MCF 10A (cell line): ENCODE data around the gene MGAT5B.

DNA sequence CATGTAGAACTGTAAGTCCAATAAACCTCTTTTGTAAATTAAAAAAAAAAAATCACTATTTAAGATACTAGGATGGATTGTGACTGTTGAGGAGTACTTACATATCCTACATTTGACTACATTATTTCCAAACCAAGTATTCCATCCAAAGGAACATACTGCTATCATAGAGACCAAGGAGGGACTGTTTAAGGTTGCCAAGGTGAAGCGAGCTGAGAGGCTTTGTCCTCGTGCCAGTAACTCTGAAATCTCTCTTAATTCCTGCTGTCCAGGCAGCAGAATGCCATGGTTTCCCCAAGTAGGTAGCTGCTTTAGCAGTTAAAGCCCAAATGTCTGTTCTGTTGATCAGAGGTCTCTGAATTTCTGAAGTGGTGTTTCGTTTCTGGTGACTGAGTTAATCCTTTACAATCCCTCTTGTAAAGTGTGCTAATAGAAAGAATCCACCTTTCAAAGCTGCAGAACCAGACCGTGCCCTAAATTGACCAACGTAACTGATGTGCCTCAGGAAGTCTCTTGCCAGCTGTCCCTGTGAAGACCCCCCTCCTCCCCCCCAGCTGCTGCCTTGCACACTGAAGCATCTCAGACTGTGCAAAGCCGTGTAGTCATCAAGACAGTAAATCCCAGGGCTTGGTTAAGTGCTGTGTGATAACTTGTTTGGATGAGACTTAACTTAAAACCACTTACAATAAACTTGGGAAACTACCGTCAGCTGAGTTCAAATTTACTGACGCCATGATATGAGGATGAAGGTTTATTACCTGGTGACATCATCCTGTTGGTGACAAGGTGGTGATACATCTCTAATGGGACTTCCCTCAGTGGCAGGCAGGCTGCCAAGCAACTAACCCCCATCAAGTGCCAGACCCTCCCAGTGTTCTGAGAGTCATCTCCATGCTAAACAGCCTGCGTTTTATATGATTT lies 20.8 kb downstream of the ST6GALNAC2 start:
- PRO-cap, result no peak
- RRBS, result no CpG with 5 or more reads among the region's 9 CpGs

DNA sequence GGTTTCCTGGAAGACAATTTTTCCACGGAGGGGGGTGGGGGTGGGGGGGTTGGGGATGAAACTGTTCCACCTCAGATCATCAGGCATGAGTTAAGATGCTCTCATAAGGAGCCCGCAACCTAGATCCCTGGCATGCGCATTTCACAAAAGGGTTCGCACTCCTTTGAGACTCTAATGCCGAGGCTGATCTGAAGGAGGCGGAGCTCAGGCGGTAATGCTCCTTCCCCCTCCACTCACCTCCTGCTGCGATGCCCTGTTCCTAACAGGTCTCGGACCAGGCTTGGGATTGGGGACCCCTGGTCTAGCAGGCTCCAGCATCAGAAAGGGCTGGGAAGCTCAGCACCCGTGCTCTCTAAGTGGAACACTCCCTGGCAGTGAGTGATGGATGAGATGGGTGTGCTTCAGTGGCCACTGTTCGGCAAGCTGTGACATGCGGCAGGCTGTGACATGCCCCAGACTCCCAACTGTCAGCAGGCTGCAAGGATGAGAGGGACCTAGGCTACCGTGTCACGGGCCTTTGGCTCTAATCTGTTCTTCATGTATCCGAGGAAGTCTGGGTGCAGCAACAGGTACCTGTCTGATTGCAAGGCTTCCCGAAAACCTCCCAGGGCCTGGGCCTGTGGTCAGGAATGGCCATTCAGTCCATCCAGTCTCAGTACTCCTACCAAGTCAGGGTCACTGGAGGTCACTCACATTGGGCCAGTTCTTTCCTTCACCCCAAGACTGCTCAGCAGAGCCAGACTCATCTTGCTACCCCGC lies 1.2 kb upstream of the ST6GALNAC2 start:
- PRO-cap, result no peak
- RRBS, result no CpG with 5 or more reads among the region's 17 CpGs

DNA sequence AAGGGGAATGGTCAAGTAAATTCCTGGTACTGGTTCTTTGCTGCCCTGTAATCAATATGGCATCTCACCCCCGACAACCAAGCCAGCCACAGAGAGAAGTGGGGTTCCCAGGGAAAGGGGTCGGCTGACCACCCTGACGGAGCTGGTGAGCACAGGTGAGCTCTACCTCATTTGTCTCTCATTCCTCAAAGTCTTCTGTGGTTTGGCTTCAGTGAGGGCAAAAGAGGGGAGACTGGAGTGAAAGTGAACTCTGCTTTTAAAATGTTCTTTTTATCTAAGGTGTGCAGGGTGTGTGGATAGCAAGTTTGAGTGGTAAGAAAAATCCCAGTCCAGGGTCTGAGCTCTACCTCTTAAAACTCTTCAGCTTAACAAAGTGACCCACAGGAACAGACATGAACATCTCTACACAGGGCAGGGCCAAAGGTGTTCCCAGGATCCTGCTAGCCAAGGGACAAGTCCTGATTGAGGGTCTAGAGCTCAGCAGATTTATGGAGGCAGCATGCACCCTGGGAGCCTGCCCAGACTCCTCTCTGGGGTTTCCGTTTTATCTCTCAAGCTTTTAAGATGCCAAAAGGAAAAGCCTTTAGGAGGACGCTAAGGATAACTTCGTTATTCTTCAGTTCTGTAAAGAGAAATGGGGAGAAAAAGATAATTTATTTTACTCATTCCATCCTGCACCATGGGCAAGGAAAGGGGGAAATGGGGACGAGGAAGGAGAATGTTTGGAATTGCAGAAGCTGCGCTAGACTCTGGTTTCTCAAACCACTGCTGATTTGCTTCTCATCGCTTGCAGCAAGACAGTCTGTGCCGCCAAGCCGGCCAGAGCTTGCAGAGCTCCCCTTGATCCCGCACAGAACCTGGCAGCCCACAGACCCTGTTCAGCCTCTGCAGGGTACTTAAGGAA lies 30.3 kb downstream of the MXRA7 start:
- PRO-cap, result no peak
- RRBS, result no CpG with 5 or more reads among the region's 12 CpGs

- PRO-cap, result no peak
- RRBS, result no CpG with 5 or more reads among the region's 9 CpGs
Observed at GRCh38 chr17:76701647-76702034, 9.1 kb downstream of the MXRA7 start.

- PRO-cap, result bidirectional peak, plus-strand start at chr17:76727243, minus-strand start at chr17:76727210
- RRBS, result under 1% methylated on average over 5 of the region's 23 CpGs
Observed at GRCh38 chr17:76727141-76727607, 535 bp downstream of the METTL23 start.

- PRO-cap, result no peak
- RRBS, result 1% methylated on average over 33 of the region's 107 CpGs
Observed at GRCh38 chr17:76867988-76868798, at the start of gene MGAT5B. Gene MGAT5B, plus strand, starts transcription at chr17:76868404.

DNA sequence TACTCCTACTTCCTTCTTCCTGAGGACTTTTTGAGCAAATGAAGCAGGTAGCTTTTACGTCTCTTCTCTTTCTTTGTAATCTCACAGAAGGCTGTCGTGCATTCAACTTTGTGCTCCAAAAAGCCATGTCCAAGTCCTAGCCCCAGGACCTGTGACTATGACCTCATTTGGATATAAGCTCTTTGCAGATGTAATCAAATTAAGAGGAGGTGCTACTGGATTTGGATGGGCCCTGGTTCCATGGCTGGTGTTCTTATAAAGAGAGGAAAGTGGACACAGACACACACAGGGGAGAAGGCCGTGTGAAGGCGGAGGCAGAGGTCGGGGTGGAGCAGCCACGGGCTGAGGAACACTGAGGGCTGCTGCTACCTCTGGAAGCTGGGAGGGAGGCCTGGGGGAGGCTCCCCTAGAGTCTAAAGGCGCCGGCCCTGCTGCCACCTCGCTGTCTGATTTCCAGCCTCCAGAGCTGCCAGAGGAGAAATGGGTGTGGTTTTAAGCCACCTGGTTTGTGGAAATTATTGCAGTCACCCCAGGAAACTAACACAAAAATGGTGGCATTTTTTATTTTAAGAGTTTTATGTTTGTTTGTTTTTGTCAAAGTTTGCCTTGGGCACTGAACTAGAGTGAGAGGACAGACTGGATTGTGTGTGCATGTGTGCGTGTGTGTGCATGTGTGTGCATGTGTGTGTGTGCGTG lies 32.2 kb downstream of the MGAT5B start:
- PRO-cap, result no peak
- RRBS, result no CpG with 5 or more reads among the region's 11 CpGs

DNA sequence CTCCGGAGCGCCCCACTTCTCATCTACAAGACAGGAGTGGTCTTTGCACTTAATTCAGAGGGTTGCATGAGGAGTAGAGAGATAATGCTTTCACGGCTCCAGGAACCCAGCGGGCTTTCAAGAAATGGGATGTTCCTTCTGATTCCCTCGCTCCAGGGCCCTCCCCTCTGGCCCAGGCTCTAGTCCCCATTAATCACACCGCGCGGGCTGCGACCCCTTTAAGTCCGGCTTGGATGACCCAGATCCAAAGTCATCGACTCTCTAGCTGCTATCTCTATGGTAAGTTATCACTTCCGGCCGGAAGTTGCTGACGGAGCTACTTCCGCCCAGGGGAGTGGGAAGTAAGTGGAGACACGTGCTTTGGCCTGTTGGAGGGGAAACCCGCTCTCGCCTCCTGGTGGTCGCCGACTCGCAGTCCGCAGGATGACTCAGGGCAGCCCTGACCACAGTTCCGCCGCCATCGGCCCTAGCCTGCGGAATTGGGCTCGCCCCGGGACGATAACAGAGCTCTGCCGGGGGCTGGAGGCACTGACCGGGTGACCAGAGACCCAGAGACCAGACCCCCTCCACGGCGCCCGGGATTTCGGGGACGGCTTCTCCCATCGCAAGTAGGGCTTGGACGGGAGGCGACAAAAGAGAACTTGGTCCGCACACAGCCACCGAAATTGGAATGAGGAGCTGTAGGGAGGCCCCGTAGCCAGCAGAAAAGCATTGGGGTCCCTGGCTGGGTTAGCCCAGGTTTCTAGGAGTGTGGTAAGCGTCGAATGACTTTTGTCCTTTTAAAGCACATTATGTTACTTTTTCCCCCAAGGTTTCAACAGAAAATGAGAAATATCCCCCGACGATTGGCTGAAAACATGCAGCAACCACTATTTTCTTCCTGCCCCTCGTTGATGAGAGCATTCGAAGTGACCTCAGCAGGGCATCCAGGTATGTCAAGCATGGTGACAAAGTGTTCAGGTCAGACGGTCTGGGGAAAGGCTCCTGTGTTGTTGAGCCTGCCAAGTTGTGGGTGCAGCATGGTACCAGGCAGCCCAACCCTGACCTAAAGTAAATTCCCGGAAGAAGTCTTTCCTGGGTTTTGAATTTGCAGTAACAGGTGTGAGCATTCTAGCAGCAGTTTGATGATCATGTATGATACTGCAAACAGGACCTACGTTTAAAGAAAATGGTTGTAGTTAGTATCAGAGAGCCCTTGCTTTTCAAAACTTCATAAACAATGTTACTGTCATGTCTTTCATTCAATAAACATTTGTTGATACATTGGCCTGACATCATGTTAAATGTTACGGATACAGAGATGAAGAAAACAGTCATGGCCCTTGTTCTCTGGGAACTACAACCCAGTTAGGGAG lies 52.0 kb upstream of the SEC14L1 start:
- PRO-cap, result bidirectional peak, plus-strand start at position 319 of the sequence, minus-strand start at position 278 of the sequence; bidirectional peak, plus-strand start at position 1,072 of the sequence, minus-strand start at position 1,052 of the sequence
- RRBS, result 5% methylated on average over 4 of the region's 52 CpGs

- PRO-cap, result no peak
- RRBS, result no CpG with 5 or more reads among the region's 4 CpGs
Observed at GRCh38 chr17:77137624-77138324, 3.0 kb upstream of the SEC14L1 start.

GRCh38 chr17:77162959-77163579 lies 22.3 kb downstream of the SEC14L1 start:
- PRO-cap, result no peak
- RRBS, result no CpG with 5 or more reads among the region's 11 CpGs

- PRO-cap, result no peak
- RRBS, result no CpG with 5 or more reads among the region's 3 CpGs
Observed at GRCh38 chr17:77169616-77170110, 28.9 kb downstream of the SEC14L1 start.

GRCh38 chr17:77175541-77175866 lies 34.7 kb downstream of the SEC14L1 start:
- PRO-cap, result no peak
- RRBS, result no CpG with 5 or more reads among the region's 3 CpGs

- PRO-cap, result no peak
- RRBS, result no CpG with 5 or more reads among the region's 14 CpGs
Observed at GRCh38 chr17:77210101-77210797, 69.5 kb downstream of the SEC14L1 start.

DNA sequence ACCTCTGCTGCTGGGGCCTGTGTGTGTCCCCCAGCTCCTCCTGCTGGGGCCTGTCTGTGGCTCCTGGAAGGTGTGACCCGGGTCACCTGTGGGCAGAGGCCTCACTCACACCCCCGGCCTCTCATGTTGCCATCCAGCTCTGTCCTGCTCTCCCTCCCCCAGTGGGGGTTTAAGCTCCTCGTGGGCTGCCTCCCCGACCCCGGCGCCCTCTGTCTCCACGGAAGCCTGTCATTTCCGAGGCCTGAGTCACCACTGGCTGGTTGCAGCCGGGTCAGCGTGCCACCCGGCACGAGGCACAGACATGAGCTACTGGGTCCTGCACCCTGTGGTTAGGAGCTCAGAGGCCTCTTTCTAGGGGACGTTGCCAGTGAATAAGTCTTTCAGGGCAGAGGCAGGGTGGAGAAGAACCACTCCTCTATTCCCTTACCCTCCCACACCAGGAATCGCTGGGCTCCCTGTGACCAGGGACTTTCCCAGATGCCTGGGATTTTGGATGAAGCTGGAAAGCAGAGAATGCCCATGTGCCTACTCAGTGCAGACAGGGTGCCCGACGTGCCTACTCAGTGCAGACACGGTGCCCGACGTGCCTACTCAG lies 25.9 kb upstream of the SEPTIN9 start:
- PRO-cap, result bidirectional peak, plus-strand start at position 378 of the sequence, minus-strand start at position 211 of the sequence
- RRBS, result under 1% methylated on average over 9 of the region's 19 CpGs

GRCh38 chr17:77280837-77281382 lies 389 bp upstream of the SEPTIN9 start:
- PRO-cap, result bidirectional peak, plus-strand start at chr17:77281502, minus-strand start at chr17:77281171
- RRBS, result 2% methylated on average over 22 of the region's 70 CpGs

GRCh38 chr17:77371895-77372354 lies 90.6 kb downstream of the SEPTIN9 start:
- PRO-cap, result no peak
- RRBS, result no CpG with 5 or more reads among the region's 14 CpGs

- PRO-cap, result no peak
- RRBS, result 80% methylated on average over 2 of the region's 23 CpGs
Observed at GRCh38 chr17:77379465-77380473, 98.5 kb downstream of the SEPTIN9 start.

GRCh38 chr17:77394336-77395275 lies 113.3 kb downstream of the SEPTIN9 start:
- PRO-cap, result no peak
- RRBS, result no CpG with 5 or more reads among the region's 16 CpGs

- PRO-cap, result no peak
- RRBS, result no CpG with 5 or more reads among the region's 8 CpGs
Observed at GRCh38 chr17:77405888-77406433, 124.7 kb downstream of the SEPTIN9 start.

- PRO-cap, result no peak
- RRBS, result no CpG with 5 or more reads among the region's 17 CpGs
Observed at GRCh38 chr17:77440381-77440974, 159.2 kb downstream of the SEPTIN9 start.